Metastatic Pancreatic Carcinoma in the Ovary (tissue), 1 donor: ENCODE data around the genes FPR3, ZNF480, ENSG00000269825, ZNF468, ZNF816 and ERVV-1.

- PRO-cap: no peak
These were observed 9.8 kb upstream of the SIGLEC8 start for GRCh38 chr19:51467712-51468738.

DNA sequence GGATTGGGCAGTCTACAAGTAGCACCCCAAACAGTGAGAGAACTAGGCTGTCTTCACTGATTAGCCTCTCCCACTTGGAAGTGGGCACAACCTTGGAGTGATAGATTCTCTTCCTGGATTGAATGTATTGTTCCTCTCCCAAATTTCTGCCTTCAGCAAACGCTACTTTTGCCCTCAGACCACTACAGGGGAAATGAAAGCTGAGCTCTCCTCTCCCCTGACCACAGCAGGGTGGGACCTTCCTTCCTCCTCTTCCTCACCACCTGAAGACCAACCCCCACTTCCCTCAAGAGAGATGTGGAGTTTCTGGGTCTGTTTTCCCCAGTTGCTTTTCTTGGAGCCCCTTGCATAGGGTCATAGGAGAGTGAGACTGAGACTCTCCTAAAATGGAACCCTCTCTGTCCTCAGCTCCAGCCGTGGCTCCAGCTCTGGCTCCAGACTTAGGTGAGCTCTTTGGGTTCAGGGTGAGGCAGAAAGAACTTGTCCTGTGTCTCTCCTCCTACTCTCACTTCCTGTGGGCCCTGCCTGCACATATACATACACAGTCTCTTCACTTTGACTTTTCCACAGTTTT is 19.4 kb upstream of the ZNF175 start:
- PRO-cap: no peak

DNA sequence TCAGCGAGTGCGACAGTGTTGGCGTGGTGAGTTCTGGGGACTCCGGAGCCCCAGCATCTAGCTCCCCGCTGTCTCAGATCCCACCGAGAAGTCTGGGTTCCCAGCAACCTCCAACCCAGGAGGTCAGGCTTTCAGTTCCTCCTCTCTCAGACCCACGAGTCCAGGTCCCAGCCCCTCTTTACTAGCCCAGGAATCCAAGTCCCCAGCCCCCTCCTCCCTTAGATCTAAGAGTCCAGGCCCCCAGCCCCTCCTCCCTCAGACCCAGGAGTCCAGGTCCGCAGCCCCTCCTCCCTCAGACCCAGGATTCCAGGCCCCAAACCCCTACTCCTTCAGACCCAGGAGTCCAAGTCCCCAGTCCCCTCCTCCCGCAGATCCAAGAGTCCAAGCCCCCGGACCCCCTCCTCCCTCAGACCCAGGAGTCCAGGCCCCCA is 11.3 kb downstream of the SPACA6 start:
- PRO-cap: no peak

- PRO-cap: no peak
These were observed 5.6 kb downstream of the FPR1 start for GRCh38 chr19:51745937-51746538.

GRCh38 chr19:51784707-51785519 is 10.0 kb upstream of the FPR3 start:
- PRO-cap: no peak

- PRO-cap: no peak
These were observed at the start of gene FPR3 for GRCh38 chr19:51794917-51795475. TSS of gene FPR3 (plus strand) at chr19:51795157.

DNA sequence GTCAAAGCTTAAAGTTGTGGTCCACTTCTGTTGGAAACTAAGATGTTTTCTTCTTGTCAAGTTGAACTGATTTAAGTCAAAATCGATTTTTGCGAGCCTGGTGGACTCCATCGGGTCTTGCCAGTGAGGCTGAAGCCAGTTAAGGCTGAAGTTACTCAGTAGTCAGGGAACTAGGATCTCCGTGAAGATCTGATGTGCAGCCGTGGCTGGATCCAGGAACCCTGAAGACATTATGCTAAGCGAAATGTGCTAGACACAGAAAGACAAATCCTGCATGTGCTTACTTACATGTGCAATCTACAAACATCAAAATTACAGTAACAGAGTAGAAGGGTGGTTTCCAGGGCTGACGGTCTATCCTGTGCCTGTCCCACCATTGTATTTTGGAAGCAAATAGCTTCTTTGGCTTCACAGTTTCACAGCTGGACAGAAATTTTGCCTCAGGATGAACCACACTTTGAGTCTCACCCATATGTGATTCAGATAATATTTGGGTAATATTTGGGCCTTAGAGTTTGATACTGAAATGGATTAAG is 514 bp upstream of the ZNF836 start:
- PRO-cap: no peak

- PRO-cap: no peak
These were observed 1.2 kb downstream of the PPP2R1A start for GRCh38 chr19:52191014-52191482.

- PRO-cap: no peak
These were observed 36.2 kb downstream of the PPP2R1A start for GRCh38 chr19:52226071-52226424.

- PRO-cap: no peak
These were observed 39.5 kb downstream of the PPP2R1A start for GRCh38 chr19:52229337-52229836.

- PRO-cap: bidirectional peak, plus-strand start at chr19:52297179, minus-strand start at chr19:52296988
These were observed at the start of gene ZNF480 for GRCh38 chr19:52297093-52297388. TSS of gene ZNF480 (plus strand) at chr19:52297169.

DNA sequence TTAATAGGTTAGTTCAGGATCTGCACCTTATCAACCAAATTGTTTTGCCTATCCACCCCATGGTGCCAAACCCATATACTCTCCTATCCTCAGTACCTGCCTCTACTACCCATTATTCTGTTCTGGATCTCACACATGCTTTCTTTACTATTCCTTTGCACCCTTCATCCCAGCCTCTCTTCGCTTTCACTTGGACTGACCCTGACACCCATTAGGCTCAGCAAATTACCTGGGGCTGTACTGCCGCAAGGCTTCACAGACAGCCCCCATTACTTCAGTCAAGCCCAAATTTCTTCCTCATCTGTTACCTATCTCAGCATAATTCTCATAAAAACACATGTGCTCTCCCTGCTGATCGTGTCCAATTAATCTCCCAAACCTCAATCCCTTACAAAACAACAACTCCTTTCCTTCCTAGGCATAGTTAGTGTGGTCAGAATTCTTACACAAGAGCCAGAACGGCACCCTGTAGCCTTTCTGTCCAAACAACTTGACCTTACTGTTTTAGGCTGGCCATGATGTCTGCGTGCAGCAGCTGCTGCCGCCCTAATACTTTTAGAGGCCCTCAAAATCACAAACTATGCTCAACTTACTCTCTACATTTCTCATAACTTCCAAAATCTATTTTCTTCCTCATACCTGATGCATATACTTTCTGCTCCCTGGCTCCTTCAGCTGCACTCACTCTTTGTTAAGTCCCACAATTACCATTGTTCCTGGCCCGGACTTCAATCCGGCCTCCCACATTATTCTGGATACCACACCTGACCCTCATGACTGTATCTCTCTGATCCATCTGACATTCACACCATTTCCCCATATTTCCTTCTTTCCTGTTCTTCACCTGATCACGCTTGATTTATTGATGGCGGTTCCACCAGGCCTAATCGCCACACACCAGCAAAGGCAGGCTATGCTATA is 59.1 kb downstream of the ENSG00000269825 start:
- PRO-cap: no peak

- PRO-cap: bidirectional peak, plus-strand start at chr19:52641252, minus-strand start at chr19:52641063
These were observed 49.2 kb downstream of the ENSG00000269825 start for GRCh38 chr19:52640975-52641707.

DNA sequence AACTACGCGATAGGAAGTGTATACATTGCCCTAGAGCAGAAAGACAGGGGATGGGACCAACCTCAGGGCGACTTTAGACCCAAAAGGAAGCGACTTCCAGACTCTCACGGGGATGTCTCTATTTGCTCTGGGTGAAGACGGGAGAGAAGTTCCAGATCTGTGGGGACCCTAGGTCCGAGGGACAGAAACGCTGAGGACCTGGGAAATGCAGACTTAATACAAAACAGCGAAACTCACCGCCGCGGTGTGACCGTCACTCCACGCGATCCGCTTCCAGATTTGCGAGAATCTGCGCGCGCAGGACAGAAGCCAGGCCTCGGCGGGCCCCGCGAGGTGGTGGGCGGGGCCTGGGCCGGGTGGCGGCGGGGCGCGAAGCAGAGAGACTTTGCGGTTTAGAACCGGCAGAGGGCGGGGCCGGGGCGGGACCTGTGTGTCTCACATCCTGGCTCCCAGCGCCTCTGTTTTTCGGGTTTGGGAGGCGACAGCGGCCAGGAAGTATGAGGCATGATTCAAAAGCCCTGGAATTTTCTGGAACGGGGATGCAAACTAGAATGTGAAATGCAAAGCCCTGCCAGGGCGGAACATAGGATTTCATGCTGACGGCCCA is at the start of gene ENSG00000269825:
Gene ENSG00000269825, minus strand, starts transcription at position 291 of the 607 bp plus-strand sequence.
- PRO-cap: bidirectional peak, plus-strand start at position 461 of the sequence, minus-strand start at position 281 of the sequence

GRCh38 chr19:52715638-52716276 is 19.1 kb downstream of the ZNF611 start:
- PRO-cap: no peak

DNA sequence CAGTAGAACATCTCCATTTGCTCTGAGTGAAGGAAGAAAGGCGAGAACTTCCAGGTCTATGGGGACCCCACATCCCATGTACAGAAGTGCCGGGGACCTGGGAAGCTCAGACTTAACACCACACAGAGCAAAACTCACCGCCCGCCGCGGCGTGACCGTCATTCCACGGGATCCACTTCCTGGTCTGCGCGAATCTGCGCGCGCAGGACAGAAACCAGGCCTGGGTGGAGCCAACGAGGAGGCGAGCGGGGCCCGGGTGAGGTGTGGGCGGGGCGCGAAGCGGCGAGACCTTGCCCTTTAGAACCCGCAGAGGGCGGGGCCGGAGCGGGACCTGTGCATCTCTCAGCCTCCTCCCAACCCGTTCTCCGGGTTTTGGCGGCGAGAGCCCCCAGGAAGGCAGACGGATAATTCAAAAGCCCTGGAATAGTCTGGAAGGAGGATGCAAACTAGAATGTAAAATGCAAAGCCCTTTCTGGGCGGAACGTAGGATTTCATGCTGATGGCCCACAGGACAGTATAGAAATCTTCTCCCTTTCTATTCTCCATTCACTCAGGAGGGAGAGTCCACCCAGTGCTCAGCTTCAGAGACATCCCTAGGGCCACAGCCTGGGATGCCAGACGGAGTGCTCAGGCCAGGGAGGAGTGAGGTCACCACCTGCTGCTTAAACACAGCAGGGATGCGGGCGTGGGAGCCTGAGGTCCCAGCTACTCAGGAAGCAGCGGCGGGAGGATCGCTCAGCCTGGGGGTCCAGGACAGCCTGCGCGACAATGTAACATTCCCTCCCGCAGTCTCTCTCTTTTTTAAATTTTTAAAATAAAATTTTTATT is at the start of gene ZNF468:
Gene ZNF468, minus strand, starts transcription at position 186 of the 828 bp plus-strand sequence.
- PRO-cap: bidirectional peak, plus-strand start at position 361 of the sequence, minus-strand start at position 167 of the sequence

- PRO-cap: no peak
These were observed 15.6 kb upstream of the ZNF888 start for GRCh38 chr19:52938752-52939206.

GRCh38 chr19:52961848-52963258 is at the start of gene ZNF816:
TSS of gene ZNF816 (minus strand) at chr19:52962881.
- PRO-cap: unidirectional peak, plus-strand start at chr19:52962421; bidirectional peak, plus-strand start at chr19:52963082, minus-strand start at chr19:52962873

DNA sequence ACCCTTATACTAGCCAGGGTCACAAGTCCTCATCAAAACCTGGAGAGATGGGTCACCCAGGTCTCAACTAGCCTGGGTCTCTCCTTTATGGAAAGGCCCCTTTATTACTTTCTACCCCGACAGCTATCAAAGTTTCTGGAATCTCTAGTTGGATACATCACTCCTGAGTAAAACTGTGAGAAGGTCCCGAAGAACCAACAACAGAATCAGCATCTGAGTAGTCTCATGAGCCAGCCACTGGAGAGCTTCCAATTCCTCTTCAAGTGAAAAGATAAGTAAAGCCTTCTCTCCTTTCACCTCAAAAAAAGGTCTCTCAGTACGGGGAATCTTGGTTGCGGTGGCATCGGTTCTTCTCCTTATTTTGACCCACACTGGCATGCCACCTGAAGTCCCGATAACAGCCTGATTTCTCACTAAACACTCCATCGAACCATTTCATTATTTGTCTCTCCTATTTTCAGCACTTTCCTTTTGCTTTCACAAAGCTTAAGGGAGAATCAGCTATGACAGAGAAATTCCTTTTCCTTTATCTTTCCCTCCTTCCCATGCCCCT is at the start of gene ERVV-1:
Gene ERVV-1, plus strand, starts transcription at position 334 of the 553 bp plus-strand sequence.
- PRO-cap: no peak

DNA sequence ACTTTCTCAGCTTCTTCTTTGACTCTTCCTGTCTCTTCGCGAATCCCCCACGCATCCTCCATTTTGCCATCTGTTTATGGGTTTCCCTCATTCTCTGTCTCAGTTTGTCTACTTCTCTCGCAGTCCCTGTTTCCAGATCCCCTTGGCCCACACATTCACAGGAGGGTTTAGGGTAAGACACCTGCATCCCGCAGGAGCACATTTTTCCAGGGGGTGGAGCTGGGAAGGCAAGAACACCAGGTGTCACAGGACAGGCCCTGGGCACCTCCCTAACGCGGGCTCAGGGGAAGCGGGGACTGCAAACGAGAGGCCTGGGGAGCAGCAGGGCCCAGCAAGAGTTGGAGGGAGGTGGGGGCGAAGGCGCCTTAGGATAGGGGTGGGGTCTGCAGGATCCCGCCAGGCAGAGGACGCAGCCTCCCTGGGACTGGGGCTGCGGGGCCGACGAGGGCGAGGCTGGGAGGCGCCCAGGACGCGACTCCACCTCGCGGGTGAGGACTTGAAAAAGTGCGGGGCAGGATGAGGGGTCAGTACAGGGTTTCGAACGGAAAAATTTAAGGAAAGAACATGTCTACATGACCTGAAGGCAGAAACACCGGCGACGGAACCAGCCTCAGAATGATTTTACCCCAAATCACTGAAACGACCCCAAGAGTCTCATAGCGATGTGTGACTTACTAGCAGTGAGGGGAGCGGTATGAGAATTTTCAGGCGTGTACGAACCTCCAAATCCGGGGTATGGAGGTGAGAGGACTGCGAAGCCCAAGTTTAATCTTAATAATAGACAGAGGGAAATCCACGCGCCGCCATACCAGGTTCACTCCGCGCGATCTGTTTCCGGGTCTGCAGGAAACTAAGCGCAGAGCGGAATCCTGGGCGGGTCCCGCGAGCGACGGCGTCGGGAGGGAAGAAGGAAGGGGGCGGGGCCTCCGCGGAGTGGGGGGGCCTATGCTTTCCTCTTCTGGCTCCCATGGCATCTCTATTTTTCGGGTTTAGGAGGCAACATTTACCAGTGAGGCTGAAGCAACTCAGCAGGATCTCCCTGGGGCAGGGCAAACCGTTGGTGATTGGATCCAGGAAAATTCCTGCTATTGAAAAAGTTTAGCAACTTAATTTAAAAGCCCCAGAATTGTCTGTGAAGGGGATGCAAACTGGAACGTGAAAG is 7.1 kb upstream of the ERVV-2 start:
- PRO-cap: unidirectional peak, minus-strand start at position 830 of the sequence